Type B pancreatic cell (in vitro differentiated cells): ENCODE results near the gene PDHA1.

GRCh38 chrX:15530220-15530820, 29.7 kb downstream of the BMX start:
- PRO-cap = no peak

DNA sequence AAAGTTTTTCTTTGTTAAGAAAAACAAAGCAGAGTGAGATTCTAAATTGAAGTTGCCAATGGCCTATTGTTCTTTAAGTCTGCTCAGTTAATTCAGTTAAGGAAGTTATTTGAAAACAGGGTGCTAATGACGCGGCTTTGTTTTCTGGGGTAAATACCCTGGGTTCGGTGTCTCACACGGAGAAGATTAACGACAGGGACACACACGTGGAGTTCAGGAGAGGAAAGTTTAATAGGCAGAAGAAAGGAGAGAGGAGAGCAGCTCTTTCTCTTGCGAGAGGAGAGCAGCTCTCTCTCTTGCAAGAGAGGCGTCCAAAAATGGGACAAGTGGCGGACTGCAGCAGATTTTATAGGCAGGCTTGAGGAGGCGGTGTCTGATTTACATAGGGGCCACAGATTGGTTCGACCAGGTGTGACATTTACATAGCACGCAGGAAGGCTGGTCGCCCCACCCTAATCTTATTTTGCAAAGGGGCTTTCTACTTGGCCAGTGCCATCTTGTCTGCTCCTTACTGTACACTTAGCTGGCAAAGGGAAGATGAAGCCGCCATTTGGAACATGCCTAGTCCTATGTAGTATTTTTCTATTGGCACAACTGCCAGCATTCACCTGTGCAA, 9.7 kb downstream of the CA5B start:
- PRO-cap = no peak

- PRO-cap = unidirectional peak, plus-strand start at chrX:15790139
Measured at GRCh38 chrX:15789890-15790302, 388 bp upstream of the ZRSR2 start.

DNA sequence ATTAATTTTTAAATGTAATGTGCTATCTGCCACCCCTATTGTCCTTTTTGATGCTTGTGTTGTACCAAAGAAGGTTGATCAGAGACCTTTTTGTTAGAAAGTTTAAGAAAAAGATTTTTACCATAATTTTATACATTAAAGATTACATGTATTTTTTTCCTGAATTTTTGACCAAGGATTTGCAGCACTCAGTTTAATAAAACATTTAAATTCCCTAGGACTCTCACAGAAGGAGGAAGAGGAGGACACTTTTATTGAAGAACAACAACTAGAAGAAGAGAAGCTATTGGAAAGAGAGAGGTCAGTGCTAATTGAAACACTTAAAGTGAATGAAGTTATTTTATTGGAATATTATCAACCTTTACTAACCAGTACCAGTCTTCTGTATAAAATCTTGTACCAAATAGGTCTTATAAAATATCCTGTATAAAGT, 9.4 kb downstream of the ZRSR2 start:
- PRO-cap = no peak

DNA sequence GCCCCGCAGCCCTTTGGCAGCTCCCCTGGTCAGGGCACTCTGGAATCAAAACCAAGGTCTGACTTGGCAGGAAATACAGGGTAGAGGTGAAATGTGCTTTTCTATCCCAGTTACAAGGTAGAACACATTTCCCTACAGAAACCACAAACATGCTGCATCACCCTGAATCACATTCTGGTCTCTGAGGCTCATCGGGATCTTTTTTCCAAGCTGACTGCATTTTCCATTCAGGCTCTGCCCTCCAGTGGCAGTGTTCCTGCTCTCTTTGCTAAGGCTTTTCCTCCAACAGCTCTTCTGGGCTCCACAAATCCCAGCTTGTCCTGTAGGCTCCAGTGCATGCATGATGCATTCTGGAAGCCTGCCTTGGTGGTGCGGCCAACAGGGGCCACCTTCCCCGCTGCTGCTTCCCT, 24.5 kb downstream of the SYAP1 start:
- PRO-cap = no peak

- PRO-cap = no peak
Measured at GRCh38 chrX:16762528-16763404, 23.5 kb upstream of the TXLNG start.

GRCh38 chrX:16870982-16871901, 1.1 kb upstream of the RBBP7 start:
- PRO-cap = unidirectional peak, minus-strand start at chrX:16871187

- PRO-cap = no peak
Measured at GRCh38 chrX:17081637-17082442, 135.4 kb downstream of the REPS2 start.

GRCh38 chrX:18151790-18151989, 69.0 kb downstream of the BEND2 start:
- PRO-cap = no peak

- PRO-cap = no peak
Measured at GRCh38 chrX:18574700-18575161, 97.2 kb downstream of the RS1 start.

- PRO-cap = no peak
Measured at GRCh38 chrX:18877503-18877804, 106.5 kb downstream of the PHKA2 start.

DNA sequence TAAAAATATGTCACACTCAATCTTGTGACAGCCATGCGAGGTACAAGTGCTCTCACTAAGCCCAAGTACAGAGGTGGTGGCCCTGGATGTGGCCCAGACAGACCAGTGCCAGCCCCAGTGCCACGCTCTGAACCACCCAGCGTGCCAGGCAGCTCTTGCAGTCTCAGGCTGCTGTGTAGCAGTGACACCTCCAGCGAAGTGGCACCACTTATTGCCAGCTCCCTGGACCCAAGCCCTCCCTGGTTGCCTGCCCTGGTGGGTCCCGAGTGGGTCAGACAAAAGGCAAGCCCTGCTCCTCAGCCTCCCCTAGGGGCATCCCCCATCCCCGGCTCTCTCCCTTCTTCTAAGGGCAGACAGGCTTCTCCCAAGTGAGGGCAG, 100.2 kb downstream of the PHKA2 start:
- PRO-cap = no peak

DNA sequence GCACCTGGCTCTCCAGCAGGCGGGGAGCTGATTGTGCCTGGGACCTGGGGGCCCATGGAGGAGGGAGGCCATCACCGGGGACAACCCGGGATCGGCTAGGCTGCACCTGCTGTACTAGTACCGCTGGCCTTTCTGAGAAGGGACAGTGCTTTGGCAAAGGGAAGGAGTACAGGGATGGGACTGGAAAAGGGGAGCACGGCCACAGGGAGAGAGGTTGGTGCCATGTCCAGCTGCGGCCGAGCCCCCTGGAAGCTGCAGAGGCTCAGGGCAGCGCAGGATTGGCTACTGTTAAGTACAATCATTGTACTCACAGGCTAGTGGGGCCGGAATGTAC, 56.7 kb downstream of the PHKA2 start:
- PRO-cap = no peak

DNA sequence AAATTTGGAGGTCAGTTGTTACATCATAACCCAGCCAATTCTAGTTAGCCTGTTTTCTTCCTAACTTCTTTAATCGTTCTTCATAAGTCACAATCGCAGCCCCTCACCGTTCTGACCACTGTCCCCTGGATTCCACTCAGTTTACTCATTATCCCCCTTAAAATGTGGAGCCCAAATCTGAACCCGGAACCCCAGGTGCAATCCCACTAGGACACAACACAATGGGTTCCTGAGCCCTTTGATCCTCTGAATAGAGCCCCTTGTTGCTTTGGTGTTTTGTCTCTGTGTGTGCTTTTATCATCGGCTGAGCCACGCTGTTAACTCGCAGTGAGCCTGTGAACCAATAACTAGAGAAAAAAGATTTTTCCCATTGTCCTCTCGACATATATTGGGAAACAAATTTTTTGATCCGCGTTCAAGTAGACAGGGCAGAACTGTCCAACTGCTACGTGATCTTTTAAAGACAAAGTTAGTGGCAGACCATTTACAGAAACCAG, 661 bp upstream of the PDHA1 start:
- PRO-cap = no peak

- PRO-cap = bidirectional peak, plus-strand start at chrX:19343968, minus-strand start at chrX:19343676; unidirectional peak, plus-strand start at chrX:19344180; unidirectional peak, plus-strand start at chrX:19344240
Measured at GRCh38 chrX:19343515-19344423, at the start of gene PDHA1. PDHA1 (plus strand) TSS chrX:19343927.

- PRO-cap = no peak
Measured at GRCh38 chrX:19541811-19542584, 26.7 kb upstream of the MAP3K15 start.

DNA sequence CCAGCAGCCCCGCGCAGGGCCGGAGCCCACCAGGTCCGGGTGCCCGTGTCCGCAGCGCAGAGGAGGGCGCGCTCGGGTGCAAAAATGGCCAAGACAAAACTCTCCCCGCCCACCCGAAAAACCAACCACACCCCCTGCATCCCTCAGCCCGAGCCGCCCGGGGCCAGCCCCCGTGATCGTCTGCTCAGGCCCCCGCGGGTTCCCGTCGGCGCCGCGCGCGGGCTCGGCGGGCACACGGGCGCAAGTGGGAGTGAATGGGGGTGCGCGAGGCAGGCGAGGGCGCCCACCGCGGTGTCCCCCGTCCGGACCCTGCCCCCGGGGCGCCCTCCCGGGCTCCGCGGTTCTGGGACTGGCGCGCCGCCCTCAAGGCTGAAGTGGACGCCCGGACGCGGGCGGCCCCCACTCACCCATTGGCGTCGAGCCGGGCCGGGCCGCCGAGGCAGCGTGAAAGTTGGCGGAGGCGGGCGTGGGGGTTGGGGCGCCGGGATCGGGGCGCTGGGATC, 449 bp downstream of the SH3KBP1 start:
- PRO-cap = no peak

- PRO-cap = no peak
Measured at GRCh38 chrX:20252076-20252972, 14.4 kb downstream of the RPS6KA3 start.

DNA sequence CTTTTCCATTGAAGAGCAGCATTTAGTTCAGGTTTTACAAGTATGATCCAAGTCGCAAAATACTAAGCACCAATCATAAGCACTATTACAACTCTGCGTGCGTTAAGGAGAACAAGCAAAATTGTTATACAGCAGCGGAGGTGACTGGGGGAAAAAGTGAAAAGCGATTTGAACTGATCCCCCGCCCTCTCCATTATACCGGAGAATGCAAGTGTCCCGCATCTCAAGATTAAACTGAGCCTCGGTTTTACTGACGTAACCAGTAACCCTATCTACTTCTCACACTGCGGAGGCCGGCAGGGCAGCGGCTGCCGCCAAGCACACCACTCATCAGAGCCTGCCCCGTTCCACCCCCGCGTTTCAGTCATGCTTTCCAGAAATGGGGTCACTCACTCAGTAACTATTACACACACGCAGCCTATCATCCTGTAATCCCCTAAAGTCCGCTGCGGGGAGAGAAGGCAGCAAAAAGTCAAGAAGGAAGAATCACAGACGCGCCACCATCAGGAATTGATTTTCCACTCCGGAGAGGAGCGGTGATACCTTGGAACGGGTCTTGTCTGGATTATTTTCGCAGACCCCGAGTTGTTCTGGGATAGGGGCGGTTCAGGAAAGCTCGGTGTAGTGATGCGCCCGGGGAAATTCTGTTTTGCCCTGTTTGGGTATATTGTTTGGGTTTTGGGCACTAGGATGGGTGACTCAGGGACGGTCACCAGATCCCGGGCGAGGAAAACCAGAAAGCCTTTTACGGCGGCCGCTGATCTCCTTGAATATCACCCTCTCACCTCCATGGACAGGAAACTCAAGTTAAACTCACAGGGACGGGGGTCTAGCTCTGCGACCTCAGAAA, 1.4 kb downstream of the RPS6KA3 start:
- PRO-cap = bidirectional peak, plus-strand start at position 282 of the sequence, minus-strand start at position 163 of the sequence

- PRO-cap = no peak
Measured at GRCh38 chrX:21678106-21678379, 19.9 kb upstream of the KLHL34 start.